Measurements from ENCODE around the genes SOX10 and CSNK1E.

- RAMPAGE, total RNA: no peak
Measured at GRCh38 chr22:37869936-37870436, 20.8 kb downstream of the EIF3L start.

- RAMPAGE, total RNA: no peak
Measured at GRCh38 chr22:37875646-37876173, 26.5 kb downstream of the EIF3L start.

DNA sequence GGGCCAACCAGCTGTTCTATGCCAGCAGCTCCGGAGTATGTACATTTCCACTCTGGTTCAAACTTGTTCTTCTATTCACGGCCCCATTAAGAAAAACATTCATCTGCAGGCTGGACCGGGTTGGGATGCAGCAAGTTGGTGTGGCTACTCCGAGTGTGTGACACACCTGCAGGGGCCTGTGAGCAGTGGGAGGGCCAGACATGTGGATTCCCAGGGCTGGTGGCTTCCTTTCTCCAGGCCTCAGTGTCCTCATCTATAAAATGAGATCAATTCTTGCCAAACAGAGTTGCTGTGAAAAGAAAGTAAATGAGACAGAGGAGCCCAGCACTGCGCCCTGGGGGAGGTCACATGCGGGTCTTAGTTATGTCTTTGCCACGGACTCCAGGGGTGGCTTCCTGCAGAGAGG is 5.1 kb downstream of the MICALL1 start:
- RAMPAGE, total RNA: no peak

- RAMPAGE, total RNA: no peak
Measured at GRCh38 chr22:37940554-37941085, 12.8 kb downstream of the C22orf23 start.

GRCh38 chr22:37982358-37982783 is 2.0 kb downstream of the SOX10 start:
- RAMPAGE, total RNA: no peak

DNA sequence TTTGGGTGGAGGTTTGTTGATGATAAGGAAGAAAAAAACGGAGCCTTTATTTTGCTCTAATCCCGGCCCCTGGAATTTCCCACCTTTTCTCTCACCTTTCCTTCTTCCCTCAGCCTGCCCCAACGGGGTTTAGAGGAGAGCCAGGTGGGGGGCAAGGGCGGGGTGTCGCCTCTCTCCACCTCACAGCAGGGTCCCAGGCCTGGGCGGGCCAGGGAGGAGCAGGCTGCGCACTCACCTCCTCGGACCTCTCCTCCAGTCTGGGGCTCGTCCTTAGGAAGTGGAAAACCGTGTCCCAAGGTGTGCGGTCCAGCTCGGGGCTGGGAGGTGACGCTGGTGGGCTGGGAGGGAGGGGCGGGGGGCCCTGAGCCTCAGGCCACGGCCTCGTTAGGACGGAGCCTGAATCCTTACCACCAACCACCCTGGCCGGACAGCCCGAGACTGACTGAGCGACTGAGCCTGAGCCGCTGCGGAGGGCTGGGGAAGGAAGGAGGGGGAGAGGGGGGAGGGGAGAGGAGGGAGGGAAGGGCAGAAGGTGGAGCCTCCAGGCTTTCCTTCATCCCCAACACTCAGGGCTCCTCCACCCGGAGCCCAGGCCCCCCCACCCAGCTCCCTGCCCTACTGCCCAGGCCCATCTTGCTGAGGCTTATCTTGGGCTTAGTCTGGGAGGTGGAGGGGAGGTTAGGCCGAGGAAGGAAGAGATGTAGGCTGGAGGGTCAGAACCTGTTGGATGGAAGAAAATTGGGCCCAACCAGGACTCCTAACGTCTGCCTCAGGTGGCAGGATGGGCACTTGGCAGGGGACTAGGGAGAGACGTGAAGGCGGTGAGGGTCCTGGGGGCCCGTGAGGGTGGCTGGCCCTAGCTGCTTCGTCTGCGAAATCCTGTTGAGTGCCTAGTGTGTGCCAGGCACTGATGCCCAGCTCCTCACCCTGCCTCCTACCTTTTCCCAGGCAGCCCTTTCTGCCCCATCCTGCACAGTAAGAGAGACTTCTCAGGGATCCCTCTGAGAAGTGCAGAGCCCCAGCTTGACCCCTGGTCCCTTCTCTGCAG is at the start of gene SOX10:
Gene SOX10, minus strand, starts transcription at position 452 of the 1,048 bp plus-strand sequence.
- RAMPAGE, total RNA: no peak

GRCh38 chr22:38026676-38027185 is 30.5 kb upstream of the PICK1 start:
- RAMPAGE, total RNA: no peak

- RAMPAGE, total RNA: no peak
Measured at GRCh38 chr22:38039038-38039410, 18.2 kb upstream of the PICK1 start.

DNA sequence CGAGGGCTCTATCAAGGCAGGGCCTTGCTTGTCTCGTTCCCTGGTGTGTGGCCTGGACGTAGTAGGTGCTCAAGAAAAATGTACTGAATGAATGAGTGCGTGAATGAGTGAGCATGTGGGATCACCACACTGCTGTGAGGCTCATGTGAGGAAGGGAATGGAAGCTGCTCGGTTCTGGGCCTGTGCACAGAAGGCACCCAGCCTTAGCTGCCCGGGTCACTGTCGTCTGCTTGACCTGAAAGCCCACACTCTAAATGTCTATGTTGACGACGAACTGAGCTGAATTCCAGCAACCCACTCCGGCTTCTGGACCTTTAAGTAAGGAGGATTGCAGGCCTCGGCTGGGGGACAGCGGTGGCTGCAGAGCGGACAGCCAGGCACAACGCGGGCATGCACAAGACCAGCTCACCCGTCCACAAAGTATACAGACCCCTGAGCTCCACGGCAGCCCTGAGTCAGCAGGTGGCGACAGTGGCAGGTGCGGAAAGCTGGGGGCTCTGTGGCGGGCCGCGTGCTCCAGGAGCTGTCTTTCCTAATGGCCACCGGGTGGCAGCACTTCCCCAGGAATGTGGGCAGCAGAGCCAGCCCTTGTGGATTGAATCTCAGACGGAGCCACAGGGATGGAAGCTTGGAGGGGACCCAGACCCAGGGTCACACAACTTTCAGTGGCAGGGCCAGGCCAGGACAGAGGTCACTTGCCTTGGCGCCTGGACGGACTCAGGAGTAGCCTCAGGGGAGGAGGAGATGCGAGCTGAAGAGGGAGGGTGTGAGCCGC is 5.1 kb upstream of the PICK1 start:
- RAMPAGE, total RNA: no peak

DNA sequence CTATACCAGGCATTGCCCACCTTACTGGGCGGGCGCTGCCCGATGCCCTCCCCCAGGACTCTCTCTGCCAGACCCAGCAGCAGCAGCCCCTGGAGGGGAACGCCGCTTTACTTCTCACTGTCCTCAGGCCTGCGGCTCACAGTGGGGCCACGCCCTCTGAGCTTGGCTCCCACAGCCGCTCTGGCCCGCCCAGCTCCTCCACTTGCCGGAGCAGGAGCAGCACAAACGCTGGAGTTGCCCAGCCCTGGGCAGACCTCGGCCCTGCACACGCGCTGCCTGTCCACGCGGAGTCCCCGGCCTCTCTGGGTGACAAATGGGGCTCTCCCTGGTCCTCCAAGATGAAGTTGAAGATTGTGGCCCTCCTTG is 406 bp upstream of the BAIAP2L2 start:
- RAMPAGE, total RNA: no peak

DNA sequence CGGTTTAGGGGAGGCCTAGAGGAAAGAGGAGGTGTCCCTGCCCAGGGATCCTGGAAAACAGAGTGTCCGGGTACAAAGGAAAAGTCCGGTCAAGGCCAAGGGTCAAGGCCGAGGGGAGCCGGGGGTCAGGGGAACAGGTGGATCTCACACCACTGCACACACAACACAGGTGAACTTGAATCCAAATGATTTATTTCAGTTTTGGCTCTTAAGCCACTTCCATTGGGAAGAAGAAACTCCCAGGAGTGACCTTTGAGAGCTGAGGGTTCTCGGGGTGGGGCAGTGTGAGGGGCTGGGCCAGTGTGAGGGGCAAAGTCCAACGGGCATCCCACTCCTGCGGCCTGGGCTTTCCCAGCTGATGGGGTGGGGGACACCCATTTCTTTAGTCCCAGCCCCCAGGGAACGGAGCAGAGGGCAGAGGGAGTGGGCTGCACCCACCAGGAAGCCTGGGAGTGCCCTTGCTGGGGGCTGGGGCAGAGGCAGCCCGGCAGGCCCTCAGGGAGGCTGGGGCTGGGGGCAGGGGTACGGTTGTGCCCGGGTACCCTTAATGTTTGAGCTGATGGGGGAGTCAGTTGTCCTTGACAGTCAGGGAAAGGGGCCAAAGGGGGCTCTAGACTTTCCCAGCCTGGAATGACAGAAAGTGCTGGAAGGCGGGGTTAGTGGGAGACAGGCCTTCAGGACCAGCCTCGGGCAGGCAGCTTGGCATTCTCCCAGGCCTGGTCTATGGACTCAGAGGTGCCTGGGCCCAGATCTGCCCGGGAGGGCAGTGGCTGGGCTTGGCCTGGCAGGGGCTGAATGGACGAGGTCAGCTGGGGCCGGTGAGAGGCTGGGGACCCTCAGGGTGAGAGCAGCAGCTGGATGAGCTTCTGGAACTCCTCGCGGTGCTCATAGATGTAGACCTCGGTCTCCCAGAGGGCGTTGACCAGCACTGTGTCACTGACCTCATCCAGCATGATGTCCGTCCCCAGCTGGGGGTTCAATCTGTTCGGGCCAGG is 1.1 kb upstream of the BAIAP2L2 start:
- RAMPAGE, total RNA: no peak

GRCh38 chr22:38120619-38120951 is 10.1 kb upstream of the BAIAP2L2 start:
- RAMPAGE, total RNA: no peak

DNA sequence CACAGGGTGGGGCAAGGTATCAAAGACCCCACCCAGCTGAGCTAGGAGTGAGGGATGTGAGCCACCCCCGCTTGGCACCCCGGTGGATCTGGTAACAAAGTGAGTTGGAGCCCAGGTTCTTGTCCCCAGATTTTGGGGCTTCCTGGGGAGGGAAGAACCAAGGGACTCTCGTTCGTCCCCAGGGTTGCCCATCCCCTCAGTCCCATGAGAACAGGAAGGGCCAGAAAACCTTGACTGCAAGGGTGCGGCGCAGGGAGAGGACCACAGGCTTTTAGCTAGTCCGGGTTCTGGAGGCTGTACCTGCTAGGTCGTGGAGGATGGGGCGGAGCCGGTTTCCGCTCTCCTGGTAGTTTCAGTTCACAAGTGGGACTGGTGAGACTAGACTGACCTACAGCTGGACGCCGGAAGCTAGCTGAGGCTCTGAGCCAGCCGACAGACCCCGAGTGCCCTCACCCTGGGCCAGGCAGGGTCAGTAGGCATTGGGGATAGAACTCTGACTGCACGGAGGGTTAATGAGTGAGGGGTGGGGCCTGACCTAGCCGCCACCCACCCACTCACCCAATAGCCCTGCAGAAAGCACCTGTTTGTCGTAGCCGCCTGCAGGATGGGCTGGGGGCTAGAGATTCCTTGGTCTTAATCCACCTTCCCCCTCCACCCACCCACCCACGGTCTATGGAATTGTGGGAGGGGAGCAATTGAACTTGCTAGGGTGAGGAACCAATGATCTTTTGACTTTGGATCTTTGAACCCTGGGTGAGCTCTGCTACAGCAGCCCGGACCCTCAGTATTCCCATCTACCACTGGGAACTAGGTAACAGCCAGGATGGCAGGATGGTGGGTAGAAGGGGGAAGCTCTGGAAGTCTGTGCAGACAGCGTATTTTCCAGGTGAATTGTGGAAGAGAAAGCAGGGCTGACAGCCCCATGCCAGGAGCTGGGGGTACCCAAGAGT is 1.5 kb downstream of the MAFF start:
- RAMPAGE, total RNA: no peak

- RAMPAGE, total RNA: no peak
Measured at GRCh38 chr22:38203936-38204132, 2.0 kb downstream of the MAFF start.

- RAMPAGE, total RNA: no peak
Measured at GRCh38 chr22:38238901-38240053, 33.5 kb downstream of the TMEM184B start.

DNA sequence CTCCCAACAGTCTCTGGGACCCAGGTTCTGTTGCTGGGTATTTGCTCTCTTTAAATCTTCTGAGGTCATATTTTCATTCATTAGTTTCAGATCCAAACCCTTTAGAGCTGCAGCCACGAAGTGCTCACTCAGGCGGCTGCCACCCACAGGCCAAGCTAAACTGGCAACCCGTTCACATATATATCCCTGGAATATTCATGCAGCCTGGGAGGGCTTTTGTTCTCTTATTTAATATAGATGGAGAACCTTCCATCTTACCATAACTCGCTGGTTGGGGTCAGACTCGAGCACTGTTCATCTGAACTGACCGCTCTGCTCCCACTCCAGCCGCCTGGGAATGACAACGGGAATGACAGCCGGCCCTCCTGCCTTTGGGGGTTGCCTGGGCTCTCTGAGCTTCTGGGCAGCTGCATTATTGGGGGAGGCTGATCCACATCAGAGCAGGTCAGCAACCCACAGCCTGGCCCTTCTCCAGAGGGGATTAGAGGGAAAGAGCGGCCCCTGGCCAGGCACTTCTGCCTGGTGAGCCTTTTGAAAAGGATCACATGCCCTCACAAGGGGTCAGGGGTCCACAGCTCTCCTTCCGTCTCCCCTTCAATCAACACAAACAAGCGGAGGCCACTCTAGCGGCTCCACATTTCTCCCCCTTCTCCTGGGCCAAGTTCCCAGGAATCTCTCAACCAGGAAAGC is 11.9 kb downstream of the TMEM184B start:
- RAMPAGE, total RNA: no peak

GRCh38 chr22:38265539-38266621 is 6.9 kb downstream of the TMEM184B start:
- RAMPAGE, total RNA: no peak

- RAMPAGE, total RNA: no peak
Measured at GRCh38 chr22:38316645-38317652, at the start of gene CSNK1E. CSNK1E (minus strand) TSS chr22:38317433.

DNA sequence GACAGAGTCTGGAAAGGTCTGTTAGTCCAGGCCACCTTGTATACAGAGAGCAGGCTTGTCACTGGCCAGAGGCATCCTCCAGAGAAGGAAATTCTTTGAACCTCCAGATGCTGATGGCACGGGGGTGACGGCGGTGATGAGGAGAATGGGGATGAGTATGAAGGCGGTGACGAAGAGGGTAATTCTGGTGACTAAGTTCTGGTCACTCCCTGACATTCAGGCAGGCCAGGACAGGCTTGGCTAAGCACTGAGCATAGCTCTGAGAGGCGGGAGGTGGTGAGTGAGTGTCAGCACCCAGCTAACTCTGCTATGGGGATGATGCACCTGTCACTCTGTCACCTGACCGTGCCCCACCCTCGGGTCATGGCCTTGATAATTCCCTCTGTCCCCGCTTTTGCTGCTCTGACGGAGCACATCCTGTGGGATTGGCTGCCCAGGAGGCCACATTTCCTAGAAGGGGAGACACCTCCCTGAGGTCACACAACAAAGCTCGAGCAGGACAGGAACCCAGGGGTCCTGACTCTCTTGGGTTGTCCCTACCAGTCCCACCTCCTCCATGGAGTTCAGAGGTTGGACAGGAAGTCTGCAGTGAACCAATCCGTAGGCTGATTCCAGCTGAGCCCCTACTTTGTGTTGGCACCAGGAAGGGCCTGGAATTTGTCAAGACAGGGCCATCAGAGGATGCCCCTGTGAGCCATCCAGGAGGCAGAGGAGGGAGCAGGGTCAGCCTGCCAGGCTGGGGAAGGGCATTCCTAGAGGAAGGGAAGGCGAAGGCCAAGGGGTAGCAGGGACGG is 31.1 kb upstream of the CSNK1E start:
- RAMPAGE, total RNA: no peak

DNA sequence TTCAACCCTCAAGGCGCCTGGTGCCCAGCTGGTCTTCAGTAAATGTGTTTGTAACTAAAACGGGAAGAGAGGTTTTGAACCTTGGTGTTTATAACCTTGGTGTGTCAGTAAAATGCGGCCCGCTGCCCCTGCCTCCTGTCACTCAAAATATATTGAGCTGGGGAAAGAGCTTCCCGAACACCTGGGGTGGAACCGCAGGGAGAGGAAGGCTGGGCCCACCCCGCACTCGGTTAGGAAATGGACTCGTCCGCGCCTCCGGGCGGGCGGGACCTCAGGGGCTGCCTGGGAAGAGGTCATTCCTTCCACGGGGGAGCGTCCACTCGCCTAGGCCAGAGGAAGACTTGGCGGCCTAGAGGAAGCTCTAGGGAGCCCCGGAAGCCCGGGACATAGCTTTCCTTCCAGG is 4.6 kb upstream of the KDELR3 start:
- RAMPAGE, total RNA: no peak

Data from foreskin keratinocyte (primary cell).